ENCODE data around the gene PGA5.

DNA sequence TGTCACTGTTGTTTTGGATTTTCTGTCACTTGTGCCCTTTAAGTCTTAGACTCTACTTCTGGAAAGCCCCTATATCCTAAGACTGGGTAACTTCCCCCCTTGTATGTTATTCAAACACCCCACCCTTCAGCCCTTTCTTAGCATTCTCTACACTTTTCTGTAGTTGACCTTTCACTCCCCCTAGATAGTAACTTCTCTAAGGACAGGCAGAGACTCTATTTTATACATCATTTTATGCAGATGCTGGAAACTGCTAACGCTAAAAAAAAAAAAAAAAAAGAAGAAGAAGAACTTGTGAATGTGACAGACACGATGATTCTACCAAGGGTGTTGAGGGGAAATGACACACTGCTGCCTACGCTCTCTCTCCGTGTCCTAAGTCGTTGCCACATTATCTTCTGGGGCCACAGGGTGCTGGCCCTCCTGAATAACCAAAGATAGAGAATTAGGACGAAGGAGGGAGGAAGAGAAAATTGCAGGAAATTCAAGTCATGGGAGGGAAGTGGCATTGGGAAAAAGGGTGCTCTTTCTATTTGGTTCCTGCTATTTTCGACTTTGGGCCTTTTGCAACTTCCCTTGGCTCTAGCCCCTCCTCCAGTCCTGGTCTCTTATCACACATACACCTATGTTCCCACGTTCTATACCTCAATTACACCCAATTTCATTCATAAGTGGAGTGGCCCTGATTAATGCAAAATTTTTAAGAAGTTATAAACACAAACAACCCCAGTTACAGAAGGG, 3.0 kb upstream of the VPS37C start:
- RRBS = no CpG with 5 or more reads among the region's 8 CpGs

DNA sequence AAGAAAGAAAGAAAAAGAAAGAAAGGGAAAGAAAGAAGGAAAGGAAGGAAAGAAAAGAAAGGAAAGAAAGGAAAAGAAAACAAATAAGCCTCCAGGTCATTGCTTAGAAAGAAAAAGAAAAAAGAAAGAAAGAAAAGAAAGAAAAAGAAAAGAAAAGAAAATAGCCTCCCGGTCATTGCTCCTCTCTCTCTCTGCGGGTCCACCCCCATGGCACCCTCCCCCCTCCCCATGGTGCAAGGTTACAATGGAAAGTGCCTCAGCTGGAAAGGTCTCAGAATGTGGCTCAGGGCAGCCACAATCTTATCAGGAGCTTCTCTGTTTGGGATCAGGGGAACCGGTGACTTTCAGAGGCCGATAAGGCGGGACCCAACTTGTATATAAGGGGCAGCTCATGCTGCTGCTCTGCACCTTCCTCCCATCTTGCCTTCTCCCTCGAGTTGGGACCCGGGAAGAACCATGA, at the start of gene PGA5:
Gene PGA5, plus strand, starts transcription at position 405 of the 460 bp plus-strand sequence.
- RRBS = no CpG with 5 or more reads among the region's 7 CpGs

- RRBS = no CpG with 5 or more reads among the region's 6 CpGs
Observed at GRCh38 chr11:61336141-61336739, 3.2 kb downstream of the TKFC start.

- RRBS = no CpG with 5 or more reads among the region's 9 CpGs
Observed at GRCh38 chr11:61359275-61359985, 2.3 kb downstream of the CYB561A3 start.

GRCh38 chr11:61516214-61516908, 7.8 kb downstream of the LRRC10B start:
- RRBS = no CpG with 5 or more reads among the region's 35 CpGs

DNA sequence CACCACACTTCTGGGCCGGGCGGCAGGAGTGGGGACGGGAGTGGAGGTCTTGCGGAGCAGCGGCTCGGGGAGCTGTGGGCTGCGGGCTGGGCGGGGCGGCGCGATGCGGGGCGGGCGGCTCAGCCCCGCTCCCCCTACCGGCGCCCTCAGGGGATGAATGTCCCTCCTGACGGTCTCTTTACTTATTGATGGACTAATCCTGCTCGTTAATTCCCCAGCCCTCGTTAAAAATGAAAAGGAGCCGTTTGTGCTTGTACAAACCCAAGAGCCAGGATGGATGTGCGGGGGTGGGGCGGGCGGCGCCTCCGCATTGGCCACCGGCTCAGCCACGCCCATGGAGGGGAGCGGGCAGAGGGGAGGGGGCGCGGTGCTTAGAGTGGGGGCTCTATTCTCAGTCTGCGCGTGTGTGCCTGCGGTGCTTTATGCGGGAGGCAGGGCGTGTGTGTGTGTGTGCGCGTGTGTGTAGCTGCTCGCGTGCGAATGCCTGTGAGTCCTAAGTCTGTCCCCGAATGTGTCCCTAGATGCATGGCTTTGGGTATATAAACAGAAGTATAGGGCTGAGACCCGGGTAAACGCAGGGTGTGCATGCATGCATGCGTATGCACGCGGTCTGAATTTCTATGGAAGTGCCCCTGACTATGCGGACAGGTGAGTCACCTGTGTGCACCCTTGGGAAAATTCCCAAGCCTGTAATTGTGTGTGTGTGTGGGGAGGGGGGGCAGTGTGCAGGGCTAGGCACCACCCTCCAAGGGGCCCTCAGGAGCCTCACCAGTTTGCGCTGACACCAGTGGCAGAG, 25.3 kb downstream of the SYT7 start:
- RRBS = 6% methylated on average over 1 of the region's 49 CpGs

GRCh38 chr11:61567418-61568122, 13.3 kb downstream of the SYT7 start:
- RRBS = 4% methylated on average over 16 of the region's 40 CpGs

DNA sequence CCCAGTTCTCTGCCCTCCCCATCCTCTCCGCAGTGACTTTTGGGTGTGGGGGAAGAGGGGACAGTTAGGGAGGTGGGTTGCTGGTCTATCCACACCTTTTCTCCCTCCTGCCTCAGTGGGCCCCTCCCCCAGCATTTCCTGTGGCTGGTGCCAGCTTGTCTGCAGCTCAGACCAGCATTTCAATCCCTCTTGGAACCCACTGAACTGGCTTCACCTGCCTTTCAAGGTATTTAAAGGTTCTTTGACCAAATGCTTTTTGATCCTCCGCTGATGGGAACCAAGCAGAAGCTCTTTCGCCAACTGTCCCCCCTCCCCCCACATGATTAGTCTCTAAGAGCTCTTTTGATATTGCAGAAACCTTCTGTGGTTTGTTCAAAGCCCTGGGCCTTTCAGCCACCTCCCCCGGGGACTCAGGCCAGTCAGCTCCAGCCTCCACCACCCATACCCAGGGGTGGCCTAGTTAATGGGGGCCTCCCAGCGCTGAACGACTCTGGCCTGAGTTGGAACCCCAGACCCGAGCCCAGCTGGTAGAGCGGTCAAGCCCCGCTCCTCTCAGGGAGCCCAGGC, 5.9 kb upstream of the SYT7 start:
- RRBS = no CpG with 5 or more reads among the region's 9 CpGs

DNA sequence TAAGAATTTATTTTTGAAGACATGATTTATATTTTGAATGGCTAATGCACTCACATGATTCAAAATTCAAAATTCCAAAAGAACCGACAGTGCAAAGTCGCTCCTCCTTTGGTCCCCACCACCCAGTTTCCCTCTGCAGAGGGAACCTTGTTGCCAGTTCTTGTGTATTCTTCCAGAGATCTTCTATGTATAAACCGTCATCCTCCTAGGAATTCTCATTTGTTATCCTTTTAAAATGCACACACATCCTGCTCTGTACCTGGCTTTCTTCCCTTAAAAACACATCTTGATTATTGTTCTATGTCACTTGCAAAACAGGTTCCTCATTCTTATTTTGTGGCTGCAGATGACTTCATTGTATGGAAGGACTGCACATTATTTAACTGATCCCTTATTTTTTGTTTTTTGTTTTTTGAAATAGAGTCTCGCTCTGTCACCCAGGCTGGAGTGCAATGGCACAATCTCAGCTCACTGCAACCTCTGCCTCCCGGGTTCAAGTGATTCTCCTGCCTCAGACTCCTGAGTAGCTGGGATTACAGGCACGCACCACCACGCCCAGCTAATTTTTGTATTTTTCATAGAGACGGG, 26.6 kb upstream of the SYT7 start:
- RRBS = no CpG with 5 or more reads among the region's 8 CpGs

GRCh38 chr11:61607927-61608747, 27.3 kb upstream of the SYT7 start:
- RRBS = no CpG with 5 or more reads among the region's 14 CpGs

DNA sequence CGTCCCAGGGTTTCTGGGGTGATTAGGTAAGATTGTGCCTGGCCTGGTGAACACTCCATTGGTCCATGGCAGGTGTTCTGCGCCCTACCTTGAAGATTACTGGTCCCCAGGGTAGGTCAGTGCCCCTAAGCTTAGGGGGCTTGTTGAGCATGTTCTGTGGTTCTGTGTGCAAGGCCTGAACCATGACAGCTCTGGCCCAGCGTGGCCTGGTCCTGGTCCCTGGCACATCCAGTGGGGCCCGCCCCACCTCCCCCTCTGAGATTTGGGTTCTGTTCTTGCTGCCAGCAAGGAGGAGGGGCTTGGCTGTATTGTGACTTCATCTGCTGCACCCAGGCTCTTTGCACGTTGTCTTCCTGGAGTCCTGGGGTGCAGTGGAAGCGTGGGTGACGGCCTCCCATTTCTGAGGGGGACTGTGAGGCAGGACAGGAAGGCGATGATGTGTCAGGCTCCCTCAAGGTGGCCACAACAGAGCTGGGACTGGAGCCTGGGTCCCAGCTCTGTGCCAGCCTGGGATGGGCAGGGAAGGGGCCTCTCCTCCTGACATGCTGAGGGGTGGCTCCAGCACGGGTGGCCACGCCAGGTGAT, 5.1 kb downstream of the MYRF start:
- RRBS = no CpG with 5 or more reads among the region's 10 CpGs

GRCh38 chr11:61795621-61796634, 3.2 kb downstream of the FEN1 start:
- RRBS = 89% methylated on average over 2 of the region's 28 CpGs

DNA sequence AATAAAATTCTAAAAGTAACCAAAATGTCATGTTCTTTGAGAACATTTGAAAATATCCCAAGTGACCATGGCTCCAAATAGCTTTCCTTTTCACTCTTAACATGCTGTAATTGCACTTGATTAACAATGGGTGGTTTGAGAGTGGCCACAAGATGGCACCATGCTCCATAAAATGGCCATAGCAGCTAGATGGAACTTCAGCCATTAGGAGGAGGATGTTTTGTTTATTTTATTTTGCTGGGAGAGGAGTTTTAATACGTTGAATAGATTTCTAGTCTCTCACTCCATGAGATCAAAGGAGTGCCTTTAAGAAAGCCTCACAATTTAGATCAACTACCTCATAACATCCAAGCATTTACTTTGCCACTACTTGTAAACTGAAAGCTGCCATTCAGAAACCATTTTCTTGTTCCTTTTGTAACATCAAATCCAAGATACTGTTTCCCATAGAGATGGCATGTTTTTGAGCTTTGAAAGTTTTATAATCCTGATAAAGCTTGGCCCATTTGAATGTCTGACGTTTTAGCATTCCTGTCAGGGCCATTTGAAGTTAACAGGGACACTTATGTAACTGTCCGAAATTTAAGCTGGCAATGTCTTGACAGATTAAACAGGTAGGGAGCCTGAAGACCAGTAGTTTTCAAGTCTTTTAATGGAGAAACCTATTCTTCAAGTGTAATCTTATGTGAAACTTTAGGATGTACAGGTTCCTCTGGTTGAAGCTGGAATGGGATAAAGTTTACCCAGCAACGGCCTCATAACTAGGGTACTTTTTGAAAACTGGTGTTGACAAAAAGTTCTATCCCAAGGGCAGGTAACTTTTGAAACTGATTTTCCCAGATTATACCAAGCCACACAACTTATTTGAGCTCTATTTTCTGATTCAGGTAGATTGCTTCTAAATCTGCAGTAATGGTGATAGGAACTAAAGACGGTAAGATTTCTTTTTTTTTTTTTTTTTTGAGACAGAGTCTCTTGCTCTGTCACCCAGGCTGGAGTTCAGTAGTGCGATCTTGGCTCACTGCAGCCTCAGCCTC, 4.8 kb downstream of the FEN1 start:
- RRBS = no CpG with 5 or more reads among the region's 6 CpGs

DNA sequence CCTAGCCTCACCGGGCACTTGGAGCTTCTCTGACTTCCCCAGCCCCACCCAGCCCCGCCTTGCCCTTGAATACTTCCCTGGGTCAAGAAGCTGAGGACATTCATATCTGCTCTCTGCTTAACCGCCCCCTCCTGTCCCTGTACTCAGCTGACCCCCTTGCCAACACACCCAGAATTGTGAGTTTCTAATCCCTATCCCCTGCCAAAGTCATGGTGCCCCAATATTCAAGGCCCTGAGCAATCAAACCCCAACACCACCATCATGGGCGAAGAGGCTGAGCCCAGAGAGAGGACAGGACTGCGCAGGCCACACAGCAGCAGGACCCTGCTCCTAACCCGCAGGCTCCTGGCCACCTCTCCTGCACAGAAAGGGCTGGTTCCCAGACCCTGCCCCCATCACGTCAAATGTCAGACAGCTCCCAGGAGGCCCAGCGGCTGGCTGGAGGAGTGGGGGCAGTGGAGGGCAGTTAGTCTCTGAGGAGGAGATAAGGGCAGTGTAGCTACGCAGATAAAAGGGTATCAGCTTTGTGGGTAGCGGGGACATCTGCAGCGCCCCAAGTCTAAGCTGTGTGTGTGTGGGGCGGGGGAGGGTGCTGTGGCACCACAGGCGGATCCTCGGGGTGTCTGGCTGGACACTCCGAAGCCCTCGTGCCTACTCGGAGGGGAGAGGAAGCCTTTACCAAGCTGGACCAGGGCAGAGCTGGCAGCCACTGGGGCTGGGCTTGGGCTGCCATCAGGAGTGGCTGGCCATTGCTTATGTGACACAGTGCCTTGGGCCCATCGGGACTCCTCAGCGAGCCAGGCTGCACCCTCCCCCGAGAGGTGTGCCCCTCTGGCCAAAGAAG, 21.6 kb downstream of the FADS3 start:
- RRBS = no CpG with 5 or more reads among the region's 20 CpGs

DNA sequence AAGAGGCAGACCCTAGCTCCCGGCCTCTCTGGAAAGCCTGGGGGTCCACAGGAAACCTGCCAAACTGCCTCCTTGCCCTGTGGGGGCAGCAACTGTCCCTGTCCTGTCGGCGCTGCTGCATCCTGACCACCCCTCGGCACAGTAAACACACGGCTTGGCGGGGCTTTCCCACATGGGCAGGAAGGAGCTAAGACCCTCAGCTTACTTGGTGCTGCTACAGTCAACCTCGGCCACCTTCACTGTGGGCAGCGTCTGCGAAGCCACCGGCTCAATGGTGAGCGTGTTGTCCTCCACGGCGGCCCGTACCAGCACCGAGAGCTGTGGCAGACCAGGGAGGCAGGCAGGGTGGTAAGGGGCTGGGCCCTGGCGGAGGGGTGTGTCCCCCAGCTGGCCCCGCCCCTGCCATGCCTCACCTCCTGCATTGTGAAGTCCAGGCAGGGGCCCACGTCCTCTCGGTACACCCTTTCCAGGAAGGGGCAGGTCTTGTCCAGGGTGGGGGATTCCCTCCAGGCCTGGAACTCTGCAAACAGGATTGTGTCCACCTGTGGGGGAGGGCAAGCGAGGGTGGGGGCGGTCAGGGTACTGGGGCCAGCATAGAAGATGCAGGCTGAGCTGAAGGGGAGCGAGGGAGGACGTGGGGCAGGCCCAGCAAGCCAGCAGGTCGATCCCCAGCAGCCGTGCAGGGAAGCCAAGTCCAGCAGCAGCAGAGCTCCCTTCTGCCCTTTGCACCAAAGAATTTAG, 12.9 kb downstream of the RAB3IL1 start:
- RRBS = no CpG with 5 or more reads among the region's 25 CpGs

DNA sequence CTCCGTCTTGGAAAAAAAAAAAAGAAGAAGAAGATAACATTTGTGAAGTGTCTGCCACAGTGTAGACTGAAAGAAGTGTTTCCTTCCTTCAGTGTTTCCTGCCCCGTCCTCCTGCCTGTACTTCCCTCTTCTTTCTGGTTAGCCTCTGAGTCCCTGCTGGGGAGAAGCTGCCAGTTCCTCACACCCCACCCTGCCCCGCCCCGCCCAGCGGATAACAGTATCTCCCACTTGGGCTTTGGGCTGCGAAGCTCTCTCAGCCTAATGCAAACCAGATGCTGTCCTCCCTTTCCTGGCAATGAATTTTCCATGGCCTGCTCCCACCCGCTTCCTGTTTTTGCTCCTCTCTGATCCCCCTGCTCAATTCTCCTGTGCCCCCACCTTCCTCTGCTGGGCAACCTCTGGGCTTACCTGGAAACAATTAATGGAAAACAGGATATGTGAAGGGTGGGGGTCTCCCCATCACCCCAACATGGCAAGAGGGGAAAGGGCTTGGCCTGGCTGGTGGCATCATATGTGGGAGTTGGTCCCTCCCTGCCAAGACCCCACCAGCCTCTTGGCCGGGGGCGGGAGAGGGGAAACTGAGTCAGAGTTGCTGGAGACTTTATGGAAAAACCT, 5.3 kb upstream of the RAB3IL1 start:
- RRBS = no CpG with 5 or more reads among the region's 9 CpGs

- RRBS = no CpG with 5 or more reads among the region's 23 CpGs
Observed at GRCh38 chr11:61968598-61969405, 1.4 kb upstream of the FTH1 start.

- RRBS = no CpG with 5 or more reads among the region's 7 CpGs
Observed at GRCh38 chr11:61978632-61979195, 11.3 kb upstream of the FTH1 start.

DNA sequence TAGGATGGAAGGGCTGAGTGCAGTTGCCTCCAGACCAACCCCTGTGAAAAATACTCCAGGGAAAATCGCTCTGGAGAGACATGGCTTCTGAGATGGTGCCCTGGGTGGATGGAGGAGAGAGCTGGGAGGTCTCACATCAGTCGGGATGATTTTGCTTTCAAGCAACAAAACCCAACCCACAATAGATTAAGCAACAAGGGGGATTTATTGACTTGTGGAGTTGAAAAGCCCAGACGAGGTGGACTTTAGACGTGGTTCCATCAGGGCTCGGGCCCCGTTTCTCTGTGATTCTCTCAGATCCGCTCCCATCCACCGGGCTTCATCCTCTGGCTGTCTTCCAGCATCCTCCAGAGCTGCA, 13.2 kb upstream of the FTH1 start:
- RRBS = no CpG with 5 or more reads among the region's 8 CpGs

DNA sequence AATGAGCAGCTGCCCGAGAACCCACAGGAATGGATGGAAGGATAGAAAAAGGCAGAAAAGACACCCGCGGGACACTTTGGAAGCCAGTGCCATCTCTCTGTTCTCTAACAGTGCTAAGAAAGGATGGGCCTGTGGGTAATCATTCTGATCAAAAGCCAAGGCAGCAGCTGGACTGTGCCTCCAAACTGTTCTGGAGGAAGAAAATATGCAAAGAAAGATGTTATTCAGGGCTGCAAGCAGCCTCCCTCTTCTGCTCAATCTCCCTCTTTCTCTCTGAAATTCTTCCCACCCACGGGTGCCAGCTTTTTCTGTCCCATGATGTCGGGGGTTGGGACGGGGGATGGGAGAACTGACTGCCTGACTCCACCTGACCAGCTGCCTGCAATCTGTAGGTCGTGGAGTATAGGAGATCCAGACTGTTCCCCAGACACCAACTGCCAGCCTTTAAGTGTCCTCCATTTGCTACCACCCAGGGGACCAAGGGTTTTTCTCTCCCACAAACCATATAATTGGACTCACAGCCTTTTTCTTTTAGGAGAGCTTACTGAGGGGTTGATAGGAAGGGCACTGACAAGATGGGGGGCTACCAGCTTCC, 37.9 kb upstream of the FTH1 start:
- RRBS = no CpG with 5 or more reads among the region's 7 CpGs